ENCODE measurements around the genes MRPL51, PIANP, GPR162, GNB3 and SPSB2.

GRCh38 chr12:6460668-6461403 lies 9.0 kb downstream of the TAPBPL start:
- CAGE, long polyA plus RNA: no peak
- RRBS: no CpG with 5 or more reads among the region's 10 CpGs

DNA sequence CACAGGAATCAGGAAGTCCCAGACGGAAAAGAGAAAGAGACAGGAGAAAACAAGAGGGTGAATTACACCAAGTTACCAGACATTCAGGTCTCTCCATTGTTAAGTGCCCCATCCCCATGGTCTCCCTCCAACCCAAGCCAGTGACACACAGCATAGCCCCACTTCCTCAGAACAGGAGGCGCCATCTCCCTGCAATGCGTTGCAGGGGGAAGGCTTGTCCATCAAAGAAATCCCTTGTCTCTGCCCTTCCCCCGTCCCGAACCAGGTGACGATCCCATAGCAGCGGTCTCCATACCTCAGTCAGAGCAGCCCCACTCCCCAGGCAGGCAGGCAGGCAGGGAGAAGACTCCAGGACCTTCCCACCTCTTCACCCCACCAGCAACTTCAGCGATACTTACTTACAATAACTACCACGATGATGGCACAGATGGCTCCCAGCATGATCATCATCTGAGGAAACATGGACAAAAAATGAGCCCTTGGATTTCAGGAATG lies 5.9 kb downstream of the VAMP1 start:
- CAGE, long polyA plus RNA: no peak
- RRBS: no CpG with 5 or more reads among the region's 9 CpGs

DNA sequence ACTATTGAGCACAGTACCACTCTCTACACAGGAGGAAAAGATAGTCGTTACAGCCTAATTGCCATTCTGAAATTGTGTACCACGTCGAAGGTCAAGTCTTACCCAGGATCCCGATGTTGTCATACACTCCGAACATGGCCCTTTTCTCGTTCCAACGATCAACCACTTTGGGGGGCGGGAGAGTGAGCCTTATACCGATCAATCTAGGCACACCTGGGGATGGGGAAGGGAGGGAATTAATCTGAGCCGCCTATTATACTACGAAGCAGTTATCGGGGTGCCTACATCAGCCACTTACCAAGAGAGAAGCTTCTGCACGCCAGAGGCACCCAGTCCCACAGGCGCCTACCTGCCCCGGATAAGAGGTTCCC lies 317 bp downstream of the MRPL51 start:
- CAGE, long polyA plus RNA: no peak
- RRBS: no CpG with 5 or more reads among the region's 15 CpGs

GRCh38 chr12:6493131-6493503 lies at the start of gene MRPL51:
Gene MRPL51 (minus strand): TSS chr12:6493262.
- CAGE, long polyA plus RNA: no peak
- RRBS: no CpG with 5 or more reads among the region's 25 CpGs

- CAGE, long polyA plus RNA: no peak
- RRBS: no CpG with 5 or more reads among the region's 10 CpGs
Observed at GRCh38 chr12:6541647-6542046, 7.3 kb downstream of the GAPDH start.

DNA sequence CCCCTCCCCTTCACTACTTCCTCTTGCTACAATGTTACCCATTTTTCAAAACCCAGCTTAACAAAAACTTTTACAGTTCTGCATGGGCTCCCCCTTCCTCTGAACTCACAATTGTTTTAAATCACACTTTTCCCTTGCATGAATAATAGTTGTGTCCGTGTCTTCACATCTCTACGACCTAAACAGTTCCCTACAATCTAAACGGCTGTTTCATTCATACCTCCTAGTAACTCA lies 705 bp downstream of the NOP2 start:
- CAGE, long polyA plus RNA: no peak
- RRBS: no CpG with 5 or more reads among the region's 3 CpGs

DNA sequence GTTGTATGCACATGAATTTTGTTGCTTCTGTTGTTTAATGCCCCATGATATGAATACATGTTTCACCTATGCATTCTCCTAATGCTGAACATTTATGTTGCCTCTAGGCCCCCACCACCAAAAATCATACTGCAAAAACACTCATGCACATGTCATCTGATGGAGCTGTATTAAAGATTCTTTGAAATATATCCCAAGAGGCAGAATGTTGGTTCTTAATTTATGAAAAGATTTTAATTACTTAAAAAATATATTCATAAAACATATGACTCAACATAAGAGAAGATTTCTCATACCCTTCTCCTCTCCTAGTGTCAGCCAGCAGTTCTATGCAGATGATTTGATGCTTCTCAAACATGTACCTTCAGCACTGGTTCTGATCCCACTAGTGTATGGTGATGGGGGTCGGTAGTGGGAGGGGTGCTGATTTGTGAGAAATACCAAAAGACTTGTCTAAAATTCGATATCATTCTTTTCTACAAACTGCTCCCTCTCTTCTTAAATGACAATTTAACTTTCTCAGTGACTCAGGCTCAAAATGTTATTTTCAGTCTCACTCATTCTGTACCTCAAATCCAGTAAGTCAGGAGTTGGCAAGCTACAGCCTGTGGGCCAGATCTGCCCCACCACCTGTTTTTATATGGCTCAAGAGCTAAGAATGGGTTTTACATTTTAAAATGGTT lies 6.3 kb upstream of the NOP2 start:
- CAGE, long polyA plus RNA: no peak
- RRBS: no CpG with 5 or more reads among the region's 2 CpGs

DNA sequence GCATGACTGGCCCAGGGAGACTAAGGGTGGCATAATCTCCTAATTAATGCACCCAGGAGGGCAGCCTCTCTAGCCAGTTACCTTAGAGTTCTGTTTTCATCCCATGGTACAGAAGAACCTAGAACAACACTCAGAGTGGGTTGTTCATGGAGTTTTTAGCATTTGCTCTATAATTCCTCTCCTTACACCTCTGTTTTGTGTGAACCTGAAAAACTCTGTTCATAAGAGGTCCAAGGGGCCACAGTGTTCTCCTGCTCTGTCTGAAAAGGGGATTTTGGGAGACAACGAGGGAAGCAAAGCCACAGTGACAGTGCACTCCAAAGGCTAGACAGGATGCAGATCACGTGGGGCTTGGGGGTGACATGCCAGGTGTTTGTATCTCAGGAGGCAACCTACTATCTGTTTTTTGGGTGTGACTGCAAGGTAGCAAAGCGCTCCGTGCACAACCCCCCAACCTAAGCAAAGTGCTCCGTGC lies 5.0 kb upstream of the CHD4 start:
- CAGE, long polyA plus RNA: no peak
- RRBS: no CpG with 5 or more reads among the region's 5 CpGs

- CAGE, long polyA plus RNA: no peak
- RRBS: 0% methylated on average over 1 of the region's 20 CpGs
Observed at GRCh38 chr12:6612581-6613445, 5.6 kb upstream of the CHD4 start.

DNA sequence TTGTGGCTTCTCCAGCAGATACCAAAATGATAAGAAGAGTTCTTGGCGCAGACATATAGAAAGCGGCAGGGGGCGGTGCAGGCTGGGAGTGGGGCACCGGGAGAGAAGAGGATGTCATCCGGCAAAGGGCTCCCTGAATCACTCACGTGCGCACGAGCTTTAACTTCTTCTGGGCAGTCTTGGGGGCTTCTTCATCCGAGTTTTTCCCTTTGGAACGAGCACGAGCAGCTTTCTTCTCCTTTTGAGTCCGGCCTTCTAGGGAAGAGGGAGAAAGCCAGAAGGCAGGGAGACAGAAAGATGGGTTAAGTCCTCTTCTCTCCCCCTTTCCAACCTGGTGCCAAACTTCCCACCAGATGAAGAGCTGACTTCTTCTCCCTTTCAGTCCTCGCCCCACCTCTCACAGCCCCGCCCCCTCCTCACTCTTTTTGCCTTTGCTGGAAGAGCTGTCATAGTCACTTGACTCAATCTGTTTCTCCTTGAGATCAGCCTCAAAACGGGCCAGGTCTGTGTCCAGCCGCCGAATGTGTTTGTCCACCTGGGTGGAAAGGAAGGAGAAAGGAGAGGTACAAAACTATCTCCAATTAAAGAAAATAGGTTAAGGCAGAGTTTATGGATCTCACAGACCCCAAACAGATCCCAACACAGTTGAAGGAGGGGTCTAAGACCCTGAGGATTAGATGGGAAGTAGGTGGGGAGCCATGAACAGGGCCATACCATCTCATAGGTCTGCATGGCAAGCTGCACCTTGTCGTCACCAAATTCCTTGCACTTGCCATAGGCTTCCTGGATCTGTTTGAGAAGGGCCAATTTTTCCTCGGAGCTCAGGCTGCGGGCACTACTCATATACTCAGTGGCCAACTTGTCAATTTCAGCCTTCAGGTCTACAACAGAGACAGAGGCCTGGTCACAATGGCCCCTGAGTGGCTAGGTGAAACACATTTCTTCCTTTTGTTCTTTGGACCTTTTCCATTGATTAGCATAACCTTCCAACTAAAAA lies 5.6 kb upstream of the ACRBP start:
- CAGE, long polyA plus RNA: no peak
- RRBS: no CpG with 5 or more reads among the region's 20 CpGs

GRCh38 chr12:6670292-6670561 lies 7.3 kb upstream of the ING4 start:
- CAGE, long polyA plus RNA: no peak
- RRBS: no CpG with 5 or more reads among the region's 1 CpG

GRCh38 chr12:6700604-6701350 lies at the start of gene PIANP:
Gene PIANP (minus strand): TSS chr12:6700815.
- CAGE, long polyA plus RNA: no peak
- RRBS: 31% methylated on average over 3 of the region's 59 CpGs

DNA sequence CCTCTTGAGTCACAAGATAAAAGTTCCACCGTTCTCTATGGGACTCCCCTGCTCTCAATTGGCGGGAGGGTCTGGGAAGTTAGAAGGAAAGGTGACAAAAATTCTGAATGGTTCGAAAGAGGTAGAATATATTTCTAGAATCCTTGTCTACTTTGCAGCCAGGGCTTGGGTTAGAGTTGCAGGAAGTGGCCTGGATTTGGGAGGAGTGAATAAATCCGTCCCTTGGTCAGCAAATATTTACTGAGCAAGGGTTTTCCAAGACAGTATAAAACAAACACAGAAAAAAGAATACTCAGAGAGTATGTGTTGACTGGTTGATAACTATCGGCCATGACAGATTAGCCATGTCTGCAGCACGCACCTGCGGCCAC lies 3.4 kb downstream of the LAG3 start:
- CAGE, long polyA plus RNA: no peak
- RRBS: no CpG with 5 or more reads among the region's 7 CpGs

- CAGE, long polyA plus RNA: no peak
- RRBS: no CpG with 5 or more reads among the region's 33 CpGs
Observed at GRCh38 chr12:6778645-6779500, 6.6 kb downstream of the LAG3 start.

- CAGE, long polyA plus RNA: no peak
- RRBS: 2% methylated on average over 16 of the region's 33 CpGs
Observed at GRCh38 chr12:6821074-6821973, at the start of gene GPR162. Gene GPR162 (plus strand): TSS chr12:6821821.

- CAGE, long polyA plus RNA: no peak
- RRBS: no CpG with 5 or more reads among the region's 14 CpGs
Observed at GRCh38 chr12:6833214-6834266, 5.3 kb downstream of the P3H3 start.

DNA sequence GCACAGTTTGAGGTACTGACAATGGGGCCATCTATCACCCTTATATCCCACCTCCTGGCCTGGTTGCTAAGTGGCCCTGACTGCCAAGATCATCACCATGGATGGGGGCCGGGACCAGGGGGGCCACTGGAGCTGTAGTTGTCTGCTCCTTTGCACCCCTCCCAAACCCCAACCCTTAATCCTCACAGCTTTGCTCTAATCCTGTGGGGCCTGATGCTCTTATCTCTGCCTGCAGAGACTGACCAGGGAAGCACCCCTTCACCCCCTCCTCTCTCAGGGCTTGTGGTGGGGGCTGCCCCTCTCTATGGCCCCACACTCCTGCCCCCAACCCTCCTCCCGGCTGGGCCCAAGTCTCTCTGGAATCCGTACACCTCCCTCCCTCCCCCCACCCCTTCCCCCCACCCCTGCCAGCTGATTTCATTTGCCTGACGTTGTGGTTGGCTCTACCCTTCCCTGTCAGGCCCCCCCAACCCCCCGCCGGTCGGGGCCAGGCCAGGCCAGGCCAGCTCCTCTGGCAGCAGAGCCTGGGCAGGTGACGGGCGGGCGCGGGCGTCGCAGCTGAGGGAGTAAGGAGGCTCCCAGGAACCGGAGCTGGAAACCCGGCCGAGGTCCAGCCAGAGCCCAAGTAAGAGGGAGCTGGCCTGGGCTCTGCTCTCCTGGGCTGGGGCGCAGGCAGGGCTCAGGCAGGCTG lies at the start of gene GNB3:
GNB3 (plus strand) TSS at position 517 of the 691 bp plus-strand sequence.
- CAGE, long polyA plus RNA: no peak
- RRBS: no CpG with 5 or more reads among the region's 17 CpGs

GRCh38 chr12:6841100-6841716 lies 483 bp downstream of the GNB3 start:
- CAGE, long polyA plus RNA: no peak
- RRBS: no CpG with 5 or more reads among the region's 17 CpGs

- CAGE, long polyA plus RNA: no peak
- RRBS: 2% methylated on average over 30 of the region's 75 CpGs
Observed at GRCh38 chr12:6873019-6874283, at the start of gene SPSB2. Gene SPSB2 (minus strand): TSS chr12:6873303.

DNA sequence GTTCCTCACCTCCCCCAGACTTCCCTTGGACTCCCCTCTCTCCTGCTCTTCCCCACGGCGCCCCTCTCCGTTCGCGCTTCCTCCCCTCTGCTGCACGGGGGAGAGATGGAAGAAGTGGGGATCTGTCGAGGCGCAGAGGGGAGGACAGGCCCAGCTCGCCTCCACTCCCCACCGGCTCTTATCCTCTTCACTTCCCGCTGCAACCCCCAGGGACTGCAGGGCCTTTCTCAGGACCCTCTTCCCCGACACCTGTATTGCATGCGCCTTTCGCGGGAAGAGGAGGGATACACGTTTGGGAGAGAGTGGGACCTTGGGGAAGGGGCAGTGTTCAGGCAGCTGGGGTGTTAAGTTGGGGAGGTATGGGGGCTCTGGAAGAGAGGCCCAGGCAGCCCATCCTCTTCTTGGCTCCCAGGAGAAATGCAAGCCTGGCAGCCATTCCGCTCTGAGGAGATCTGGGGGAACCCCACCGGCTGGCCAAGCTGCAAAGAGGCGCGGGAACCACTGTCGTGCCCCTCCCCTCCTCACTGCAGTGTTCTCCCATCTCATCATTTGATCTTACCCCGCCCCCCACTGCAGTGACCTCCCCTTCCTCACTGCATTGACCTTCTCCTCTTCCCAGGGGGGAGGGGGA lies 759 bp downstream of the ENO2 start:
- CAGE, long polyA plus RNA: no peak
- RRBS: no CpG with 5 or more reads among the region's 22 CpGs